ENCODE measurements around a stretch of chr9.

DNA sequence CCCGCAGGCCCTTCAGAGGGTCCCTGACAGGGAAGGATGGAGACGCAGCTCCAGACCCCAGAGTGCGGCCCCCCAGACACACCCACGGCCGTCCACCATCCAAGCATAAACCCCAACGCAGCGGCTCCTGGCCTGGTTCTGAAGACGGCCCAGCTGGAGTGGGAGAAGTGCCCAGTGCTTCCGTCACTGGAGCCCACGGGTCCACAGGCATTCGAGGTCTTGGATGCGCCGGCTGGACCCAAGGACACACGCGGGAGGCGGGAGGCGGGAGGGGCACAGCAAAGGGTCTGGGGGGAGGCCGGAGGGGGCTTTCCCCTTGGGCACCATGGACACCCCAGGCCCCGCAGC lies 15.4 kb downstream of the EXD3 start:
- PRO-cap, result no peak

- PRO-cap, result bidirectional peak, plus-strand start at chr9:137411860, minus-strand start at chr9:137411653
Observed at GRCh38 chr9:137411306-137412097, 11.5 kb downstream of the EXD3 start.

DNA sequence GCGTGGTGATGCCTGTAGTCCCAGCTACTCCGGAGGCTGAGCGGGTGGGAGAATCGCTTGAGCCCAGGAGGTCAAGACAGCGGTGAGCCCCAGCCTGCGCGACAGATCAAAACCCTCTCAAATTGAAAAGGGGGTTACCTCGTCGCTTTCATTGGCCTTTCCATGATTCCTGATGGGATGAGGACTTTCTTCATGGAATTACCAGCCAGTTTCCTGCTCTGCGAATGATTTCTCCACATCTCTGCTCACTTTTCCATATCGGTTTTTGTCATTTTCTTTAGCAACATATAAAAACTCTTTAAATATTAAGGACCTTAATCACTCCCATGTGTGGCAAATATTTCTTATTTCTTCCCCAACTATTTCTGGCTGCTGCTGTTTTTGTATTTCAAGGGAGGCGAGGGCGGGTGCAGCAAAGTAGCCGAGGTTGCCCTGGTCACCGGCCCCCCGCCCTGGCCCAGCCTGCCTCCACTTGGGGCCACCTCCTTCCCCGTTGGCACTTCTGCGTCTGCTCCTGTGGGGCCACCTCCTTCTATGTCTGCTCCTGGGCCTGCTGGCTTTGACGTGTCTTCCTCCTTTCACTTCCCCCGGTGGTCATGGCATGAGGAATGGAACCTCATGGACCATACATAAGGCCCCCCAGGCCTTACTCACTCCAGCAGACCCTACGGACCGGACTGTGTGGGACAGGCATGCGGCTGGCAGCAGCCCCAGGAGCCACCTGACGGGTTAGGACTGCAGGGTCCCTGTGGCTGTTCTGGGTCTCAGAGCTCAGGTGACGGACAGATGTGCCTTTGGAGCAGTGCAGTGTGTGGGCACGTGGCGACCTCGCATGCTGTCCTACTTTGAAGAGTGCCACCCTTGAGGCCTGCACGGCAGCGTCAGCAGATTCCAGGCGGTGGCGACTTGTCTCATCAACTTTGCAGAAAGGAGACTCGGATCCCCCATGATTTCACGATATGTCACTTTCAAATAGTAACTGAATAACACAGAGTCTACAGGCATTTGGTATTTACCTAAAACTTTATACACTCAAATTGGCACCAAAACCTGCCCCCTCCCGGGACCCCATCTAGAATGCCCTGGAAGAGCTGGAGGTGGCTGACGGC lies 5.8 kb upstream of the ENTPD8 start:
- PRO-cap, result no peak

GRCh38 chr9:137448711-137449597 lies 7.8 kb upstream of the ENTPD8 start:
- PRO-cap, result no peak

GRCh38 chr9:137455902-137456962 lies 2.9 kb downstream of the NSMF start:
- PRO-cap, result no peak

- PRO-cap, result unidirectional peak, plus-strand start at chr9:137457585
Observed at GRCh38 chr9:137456963-137457772, 2.0 kb downstream of the NSMF start.

DNA sequence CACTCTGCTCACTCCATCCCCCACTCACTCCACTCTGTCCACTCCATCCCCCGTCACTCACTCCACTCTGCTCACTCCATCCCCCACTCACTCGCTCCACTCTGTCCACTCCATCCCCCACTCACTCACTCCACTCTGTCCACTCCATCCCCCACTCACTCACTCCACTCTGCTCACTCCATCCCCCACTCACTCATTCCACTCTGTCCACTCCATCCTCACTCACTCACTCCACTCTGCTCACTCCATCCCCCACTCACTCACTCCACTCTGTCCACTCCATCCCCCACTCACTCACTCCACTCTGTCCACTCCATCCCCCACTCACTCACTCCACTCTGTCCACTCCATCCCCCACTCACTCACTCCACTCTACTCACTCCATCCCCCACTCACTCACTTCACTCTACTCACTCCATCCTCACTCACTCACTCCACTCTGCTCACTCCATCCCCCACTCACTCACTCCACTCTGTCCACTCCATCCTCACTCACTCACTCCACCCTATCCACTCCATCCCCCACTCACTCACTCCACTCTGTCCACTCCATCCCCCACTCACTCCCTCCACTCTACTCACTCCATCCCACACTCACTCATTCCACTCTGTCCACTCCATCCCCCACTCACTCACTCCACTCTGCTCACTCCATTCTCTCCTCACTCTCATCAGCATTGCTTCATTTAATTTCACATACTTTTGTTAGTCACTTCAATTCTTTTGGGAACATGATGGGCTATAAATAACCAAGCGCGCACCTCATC lies 31.6 kb downstream of the PNPLA7 start:
- PRO-cap, result no peak

DNA sequence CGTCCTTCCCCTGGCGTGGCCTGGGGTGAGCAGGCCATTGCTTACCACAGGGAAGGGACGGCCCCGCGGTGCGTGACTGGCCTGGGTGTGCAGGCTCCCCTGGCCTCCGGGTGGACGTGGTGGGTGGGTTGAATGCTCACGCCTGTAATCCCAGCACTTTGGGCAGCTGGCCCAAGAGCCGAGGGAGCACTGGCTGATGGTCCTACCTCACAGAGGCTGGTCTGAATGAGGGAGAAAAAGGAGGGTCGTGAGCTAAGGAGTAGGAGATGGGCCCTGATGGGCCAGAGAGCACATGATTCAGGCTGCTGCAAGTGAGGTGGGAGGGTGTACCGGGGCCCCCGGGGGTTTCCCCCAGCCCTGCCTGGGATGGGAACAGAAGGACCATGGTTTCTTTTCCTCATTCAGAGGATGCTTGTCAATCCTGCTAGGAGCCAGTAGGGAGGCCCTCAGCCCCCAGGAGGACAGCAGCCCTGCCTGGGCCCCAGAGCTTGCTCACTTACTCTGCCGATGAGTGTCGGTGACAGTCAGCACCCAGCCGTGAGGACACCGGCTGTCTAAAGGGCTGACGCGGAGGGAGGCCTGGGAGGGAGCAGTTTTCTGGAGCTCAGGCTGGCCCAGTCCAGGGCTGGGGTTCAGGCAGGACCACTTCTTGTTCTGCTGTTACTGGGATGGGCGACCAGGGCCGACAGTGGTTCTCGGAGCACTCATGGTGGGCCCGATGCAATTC lies 1.6 kb downstream of the ARRDC1 start:
- PRO-cap, result no peak

DNA sequence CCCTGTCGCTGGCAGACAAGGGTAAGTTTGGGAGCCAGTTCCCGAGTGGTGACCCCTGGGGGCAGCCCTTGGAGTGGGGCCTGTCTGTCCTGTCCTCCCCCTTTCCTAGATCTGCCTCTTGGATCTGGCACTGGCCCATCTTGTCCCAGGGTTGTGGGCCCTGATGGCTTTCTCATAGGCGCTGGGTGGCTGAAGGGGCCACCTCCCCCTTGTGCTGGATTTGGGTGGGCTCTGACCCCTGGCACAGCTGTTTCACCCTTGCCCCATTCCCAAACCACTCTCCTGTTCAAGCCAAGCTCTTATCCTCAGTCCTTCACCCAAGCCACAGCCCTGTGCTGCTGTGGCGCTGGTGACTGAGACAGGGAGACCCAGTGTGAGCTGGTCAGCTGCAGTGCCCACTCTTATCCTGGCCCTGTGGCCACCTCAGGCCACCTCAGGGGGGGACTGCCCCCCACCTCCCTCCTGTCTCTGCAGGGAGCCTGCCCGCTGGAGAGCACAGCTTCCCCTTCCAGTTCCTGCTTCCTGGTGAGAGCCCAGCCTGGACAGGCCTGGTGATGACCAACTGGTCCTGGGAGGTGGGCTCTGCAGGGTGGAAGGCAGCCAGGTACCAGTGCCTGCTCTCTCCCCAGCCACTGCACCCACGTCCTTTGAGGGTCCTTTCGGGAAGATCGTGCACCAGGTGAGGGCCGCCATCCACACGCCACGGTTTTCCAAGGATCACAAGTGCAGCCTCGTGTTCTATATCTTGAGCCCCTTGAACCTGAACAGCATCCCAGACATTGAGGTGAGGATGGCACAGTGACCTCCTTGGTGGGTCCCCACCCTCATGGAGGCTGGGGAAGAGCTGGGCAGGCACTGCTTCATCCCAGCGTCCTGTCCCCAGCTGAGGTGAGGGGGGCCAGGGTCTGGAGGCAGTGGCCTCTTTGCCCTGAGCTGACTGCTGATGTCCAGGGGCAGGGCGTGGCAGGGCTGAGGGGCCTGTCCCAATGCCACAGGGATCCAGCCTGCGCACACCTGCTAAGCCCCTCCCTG lies 5.5 kb upstream of the EHMT1 start:
- PRO-cap, result no peak

GRCh38 chr9:137617729-137618466 lies 907 bp upstream of the EHMT1 start:
- PRO-cap, result no peak

DNA sequence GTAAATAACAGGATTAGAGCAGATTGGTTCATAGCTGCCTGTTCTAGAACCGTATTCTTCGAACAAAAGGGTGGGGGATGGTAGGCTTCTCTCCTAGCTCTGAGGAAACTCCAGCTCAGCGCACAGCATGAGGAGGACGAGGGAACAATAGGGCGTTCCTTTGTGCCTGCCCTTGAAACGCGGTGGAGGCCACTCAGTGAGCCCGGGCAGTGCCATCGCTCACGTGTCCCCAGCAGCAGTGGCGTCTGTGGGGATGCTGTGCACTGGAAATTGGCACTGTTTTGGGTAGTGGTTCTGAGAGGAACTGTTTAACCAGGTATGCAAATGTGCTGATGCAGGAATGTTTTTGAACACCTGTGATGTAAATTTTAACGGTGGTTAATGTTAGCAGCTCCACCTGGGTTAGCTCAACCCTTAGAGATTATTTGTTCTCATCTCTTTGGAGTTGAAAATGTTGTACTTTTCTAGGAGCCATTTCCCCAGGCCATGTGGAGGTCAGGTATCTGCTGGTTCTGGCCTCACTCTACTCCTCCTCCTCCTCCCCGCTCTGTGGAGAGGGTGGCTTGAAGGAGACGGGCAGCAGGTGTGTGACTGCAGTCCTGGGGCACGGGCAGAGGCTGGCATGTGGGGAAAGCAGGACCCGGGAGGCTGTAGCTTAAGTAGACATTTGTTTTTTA lies 48.2 kb downstream of the EHMT1 start:
- PRO-cap, result no peak

Measured in bronchus (tissue), 1 donor.